NT2/D1 (cell line): ENCODE measurements around a stretch of chr15.

DNA sequence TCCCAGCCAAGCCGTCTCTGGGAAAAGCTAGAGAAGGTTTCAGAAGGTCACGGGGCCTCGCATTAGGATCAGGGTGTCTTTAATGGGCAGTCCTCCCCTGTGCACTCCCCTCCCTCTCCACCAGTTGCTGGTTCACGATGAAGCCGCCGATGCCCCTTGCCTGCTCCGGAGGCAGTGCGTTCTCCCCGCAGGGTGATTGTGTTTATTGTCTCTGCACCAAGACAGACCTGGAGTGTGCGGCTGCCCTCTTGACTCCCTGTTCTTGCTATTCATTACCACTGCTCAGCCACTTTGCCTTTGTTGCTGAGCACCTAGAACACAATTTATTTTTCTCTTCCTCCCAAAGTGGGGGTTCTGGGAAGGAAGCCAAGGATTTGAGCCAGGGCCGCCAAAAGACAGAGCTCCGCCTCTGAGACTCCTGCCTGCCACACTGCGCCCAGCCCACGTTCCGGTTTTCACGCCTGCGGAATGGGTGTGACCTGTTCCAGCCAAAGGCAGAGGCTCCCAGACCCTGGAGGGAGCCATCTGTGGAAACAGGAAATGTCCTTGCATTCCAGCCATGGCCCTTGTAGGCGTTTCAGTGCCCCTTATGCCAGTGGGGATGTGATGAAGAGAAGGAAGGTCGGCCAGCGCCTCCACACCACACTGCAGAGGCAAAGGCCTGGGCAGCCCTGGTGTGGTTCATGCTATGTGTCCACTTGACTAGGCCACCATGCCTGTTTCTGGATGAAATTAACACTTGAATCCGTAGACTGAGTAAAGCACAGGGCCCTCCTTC, 85.7 kb downstream of the HMG20A start:
- RRBS, 2 experiments: no CpG with 5 or more reads among the region's 21 CpGs

DNA sequence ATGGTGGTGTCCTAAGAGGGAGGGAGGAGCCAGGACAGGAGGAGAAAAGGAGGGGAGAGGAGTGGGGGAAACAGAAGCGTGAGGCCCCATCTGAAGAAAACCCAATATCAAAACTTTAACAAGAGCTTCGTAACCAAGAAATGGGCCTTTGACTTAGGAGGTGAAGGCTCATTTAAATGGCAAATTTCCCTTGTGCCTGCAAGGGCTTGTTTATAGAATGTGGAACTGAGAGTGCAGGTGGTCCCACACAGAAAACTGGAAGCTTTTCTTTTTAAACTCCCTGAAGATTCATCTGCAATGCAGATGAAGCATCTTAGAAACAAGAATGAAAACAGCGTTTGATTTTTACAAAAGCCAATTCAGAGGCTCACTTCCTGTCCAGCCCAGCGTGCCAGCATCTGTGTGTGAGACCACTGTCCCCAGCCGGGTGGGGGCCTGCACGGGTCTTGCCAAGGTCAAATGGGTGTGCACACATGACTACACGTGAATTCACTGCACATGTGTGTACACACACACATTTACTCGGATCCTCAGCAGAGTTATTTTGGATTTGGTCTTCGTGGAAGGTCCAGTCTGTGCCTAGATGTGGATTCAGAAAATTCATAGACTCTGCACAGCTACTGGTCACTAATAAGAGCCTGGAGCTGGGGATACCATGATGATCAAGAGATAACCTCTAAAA, 94.7 kb downstream of the LINGO1 start:
- RRBS, 2 experiments: no CpG with 5 or more reads among the region's 9 CpGs

DNA sequence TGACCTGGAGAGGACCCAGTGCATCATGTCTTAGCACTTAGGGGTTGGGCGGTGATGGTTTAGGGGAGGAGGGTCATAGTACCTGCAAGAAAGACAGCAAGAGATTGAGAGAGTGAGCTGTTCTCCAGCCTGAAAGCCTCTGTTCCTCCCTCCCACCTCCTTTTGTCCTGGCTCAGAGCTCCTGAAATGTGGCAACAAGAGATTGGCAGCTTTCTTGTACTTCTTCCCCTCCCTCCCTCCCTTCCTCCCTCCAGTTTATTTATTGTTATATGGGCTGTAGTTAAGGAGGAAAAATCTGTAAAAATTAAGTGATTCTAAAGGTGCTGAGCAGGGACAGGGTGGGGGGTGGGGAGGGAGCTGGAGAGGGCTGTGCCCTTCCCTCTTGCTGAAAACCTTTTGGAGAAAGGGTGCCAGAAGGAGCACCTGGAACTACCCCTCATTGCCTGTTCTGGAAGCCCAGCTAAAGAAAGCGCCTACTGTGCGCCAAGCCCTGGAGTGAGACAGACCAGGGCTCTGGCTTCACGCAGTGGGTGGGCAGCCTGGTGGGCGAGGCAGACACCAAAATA, 35.8 kb downstream of the LINGO1 start:
- RRBS, 2 experiments: no CpG with 5 or more reads among the region's 5 CpGs

DNA sequence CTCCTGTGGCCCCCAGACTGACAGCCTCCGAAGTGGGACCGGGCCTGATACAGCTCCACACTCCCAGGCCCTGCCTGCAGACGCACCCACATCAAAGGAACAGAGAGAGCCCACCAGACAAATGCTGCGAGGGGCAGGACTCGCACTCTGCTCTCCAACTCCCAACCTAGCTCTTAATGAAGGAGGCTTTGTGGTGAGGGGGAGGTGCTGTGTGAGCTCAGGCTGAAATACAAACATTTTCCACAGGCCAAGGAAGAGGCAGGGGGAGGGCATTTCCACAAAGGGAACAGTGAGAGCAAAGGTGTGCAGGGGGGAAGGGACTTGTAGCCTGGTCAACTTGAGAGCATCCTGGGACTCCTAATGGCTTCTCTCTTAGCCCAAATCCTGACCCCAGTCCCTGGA, 9.7 kb downstream of the LINGO1 start:
- RRBS, 2 experiments: no CpG with 5 or more reads among the region's 5 CpGs

DNA sequence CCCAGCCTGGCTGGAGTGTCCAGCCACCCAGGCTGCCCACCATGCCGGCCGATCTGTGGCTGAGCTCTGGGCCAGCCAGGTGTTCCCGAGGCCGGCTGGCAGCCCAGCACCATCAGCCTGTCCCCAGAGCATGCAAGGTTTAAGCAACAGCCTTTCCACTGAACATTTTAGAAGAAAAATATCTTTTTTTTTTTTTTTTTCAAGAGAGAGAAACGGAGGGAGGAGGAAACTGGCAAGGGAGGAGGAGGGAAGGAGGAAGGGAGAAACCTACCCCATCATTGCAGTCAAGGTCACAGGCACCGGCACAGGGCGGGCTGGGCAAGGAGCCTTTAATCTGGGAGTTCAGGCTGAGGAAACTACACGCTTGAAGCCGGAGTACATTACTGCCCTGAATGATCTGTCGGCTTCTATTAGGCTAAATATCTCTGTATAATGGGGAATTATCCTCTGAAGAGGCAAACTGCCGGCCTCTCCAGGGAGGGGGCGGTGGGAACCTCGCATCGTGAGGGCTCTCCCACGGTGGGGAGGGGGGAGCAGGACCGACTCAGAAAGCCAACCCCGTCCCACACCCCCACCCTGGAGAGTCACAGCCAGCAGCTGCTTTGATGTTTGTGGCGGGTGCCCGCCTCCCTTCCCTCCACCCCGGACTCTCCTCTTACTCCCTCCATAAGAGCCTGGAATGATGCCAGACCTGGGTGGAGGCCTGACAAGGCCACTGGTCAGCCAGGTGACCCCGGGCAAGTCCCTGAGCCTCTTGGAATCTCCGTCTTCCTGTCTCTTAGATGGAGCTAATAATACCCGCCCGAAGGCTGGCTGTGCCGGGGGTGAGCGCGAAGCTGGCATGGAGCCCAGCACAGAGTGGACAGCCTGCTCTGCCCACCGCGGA, 63.2 kb upstream of the LINGO1 start:
- RRBS, 2 experiments: 76 to 91% methylated on average over 14 to 16 of the region's 29 CpGs

DNA sequence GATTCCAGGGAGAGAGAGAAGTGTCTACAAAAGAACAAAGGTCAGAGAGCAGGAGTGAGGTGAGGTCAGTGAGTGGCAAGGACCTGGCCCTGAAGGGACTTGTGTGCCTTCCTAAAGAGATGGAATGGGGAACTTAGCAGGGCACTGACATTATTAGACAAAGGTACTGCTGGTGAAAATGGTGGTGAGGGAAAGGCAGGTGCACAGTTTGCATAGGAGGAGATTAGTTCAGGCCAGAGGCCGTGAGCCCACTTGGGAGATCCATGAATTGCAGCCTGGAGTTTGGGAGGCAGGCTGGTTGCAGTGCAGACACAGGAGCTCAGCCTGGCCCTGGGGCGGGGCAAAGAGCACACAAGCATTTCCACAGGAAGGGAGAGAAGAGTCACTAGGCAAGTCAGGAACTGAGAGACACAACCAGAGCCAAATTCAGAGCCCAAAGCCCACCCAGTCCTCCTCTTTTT, 21.2 kb downstream of the TBC1D2B start:
- RRBS, 2 experiments: no CpG with 5 or more reads among the region's 2 CpGs

- RRBS, 2 experiments: no CpG with 5 or more reads among the region's 6 CpGs
These were observed 29.7 kb upstream of the HYKK start for GRCh38 chr15:78477610-78478096.

DNA sequence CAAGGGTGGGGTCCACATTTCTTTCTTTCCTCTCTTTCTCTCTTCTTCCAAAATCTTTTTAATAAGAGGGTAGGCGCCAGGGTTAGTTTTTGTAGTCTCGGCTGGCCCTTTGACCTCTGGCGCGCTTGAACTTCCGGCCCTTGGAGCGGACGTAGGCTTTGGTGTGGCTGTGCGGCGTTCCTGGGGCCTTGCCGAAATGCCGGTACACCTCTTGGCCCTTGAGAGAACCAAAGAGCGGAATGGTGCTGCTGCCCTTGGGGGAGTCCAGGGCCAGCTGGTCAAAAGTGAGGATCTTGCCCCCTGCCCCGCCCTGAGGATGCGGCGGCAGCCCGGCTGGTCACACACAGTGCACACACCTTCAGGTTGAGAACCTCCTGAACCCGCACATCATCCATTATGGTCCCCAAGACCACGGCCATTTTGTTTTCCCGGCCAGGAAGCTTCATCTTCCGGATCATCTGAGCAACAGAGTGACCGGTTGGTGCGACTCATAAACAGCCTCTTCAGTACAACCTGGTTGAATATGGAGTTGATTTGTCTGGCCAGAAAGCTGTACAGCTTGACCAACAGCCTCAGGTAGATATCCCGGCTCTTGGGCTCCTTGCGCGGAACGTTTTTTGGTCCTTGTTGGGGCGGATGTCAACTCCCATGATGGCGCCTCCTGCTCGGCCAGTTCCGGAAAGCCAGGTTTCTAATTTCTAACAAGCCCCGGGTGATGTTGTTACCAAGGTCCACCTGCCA, 20.1 kb upstream of the CHRNB4 start:
- RRBS, 2 experiments: 97 to 98% methylated on average over 7 to 8 of the region's 31 CpGs

DNA sequence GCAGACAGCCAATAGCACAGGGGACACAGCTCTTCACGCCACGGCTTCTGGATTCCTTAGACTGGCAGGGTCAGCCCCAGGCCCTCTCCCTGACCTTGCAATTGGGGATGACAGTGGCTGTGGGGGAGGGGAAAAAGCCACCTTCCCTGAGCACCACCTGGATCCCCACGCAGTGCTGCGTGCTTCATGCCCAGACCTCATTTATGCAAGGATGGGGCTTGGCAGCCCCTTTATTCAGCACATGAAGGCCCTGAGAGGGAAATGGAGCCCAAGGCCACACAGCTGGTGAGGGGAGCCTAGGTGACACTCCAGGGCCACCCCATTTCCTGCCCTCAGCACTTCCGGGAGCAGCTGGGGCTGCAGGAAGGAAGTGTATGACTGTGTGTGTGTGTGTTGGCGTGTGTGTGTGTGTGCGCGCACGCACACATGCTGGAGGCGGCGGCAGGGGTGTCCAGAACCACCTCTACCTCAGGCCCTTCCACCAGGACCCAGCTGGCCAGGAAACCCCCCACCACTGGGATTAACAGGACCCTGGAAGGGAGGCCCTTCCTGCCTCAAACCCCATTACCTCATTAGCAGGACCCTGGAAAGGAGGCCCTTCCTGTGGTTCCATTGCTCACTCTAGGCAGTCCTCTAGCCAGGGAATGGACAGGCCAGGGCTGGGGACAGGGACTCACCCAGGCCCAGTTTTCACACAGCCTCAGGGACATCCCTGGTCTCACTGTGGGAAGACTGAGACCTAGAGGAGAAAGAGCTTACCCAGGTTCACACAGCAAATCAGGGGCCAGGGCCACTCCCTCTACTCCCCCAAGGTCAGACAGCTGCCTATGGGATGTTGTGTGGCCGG, 49.7 kb downstream of the ADAMTS7 start:
- RRBS, 2 experiments: no CpG with 5 or more reads among the region's 12 CpGs

DNA sequence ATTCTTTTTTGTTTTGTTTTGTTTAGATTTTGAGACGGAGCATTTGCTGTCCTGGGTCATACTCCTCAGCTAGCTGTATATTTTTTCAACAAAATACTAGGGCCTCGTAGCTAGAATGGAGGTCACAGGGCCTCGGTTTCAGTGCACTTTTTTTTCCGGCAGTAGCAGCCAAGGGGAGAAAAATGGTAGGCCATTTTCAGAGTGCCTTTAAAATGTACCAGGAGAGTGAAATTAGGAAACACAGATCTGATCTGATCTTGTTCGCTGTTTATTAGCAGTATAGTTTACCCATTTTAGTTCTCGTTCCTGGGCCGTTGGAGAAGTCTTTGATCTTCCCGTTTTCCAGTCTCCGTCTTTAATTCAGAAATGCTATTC, 3.7 kb downstream of the MORF4L1 start:
- RRBS, 2 experiments: no CpG with 5 or more reads among the region's 9 CpGs

DNA sequence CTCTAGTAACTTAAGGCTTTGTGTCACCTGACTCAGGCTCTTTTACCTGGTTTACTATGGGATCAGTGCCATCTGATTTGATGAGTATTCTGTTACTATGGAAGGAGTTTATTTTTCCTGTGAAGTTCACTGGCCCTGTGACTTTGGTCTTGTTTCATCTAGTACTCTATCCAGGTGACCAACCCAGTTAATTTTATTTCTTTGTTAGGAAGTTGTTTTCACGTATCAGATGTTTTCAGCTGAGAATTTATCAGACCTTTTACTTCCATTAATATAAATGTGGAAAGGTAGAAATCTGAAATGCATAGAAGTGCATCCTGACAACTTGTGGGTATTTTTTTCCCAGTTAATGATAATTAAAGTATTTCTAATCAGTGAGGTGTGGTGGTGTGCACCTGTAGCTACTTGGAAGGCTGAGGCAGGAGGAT, 9.1 kb downstream of the MORF4L1 start:
- RRBS, 2 experiments: no CpG with 5 or more reads among the region's 1 CpG

- RRBS, 2 experiments: no CpG with 5 or more reads among the region's 11 CpGs
These were observed 34.9 kb downstream of the CTSH start for GRCh38 chr15:78909855-78910426.

DNA sequence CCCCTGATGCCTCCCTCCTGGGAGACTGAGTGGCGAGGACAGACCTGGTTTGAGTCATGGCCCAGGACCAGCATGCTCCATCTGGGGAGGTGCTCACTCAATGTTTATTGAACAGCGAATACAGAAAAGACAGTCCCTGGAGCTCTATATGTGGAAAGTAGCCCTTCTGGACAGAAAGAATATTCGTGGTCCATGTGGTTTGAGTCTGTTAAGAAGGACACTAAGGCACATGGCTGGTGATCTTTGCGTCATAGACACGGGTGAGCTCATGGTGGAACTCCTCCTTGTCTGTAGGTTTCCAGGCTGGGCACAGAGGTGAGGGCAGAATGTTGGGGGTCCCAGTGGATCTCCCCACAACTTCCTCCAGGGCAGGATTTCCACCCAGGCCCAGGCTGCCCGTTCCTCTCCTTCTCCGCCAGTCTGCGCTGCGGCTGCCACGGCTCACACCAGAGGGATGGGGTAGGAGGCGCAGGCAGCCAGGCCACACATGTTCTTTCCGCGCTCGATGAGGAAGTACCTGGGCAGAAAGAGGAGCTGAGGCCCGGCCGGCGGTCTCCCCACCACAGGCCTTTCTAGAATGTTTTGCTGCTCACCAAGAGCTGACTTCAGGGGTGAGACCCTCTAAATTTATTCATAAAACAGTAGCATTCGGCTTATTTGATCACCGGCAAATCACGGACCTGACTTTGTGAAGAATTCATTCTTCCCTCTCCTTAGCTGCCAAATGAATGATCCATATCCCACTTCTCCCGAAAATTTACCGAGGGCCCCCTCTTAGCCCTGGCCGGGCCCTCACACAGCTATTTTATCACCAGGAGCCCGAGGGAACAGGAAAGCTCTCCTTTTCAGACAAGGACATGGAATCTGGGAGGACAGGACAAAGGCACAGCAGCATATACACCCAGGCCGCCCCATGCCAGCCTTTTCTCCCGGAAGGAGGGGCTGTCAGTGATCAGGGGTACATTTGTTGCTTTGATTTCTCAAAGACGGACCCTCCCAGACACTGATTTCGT, 22.9 kb downstream of the CTSH start:
- RRBS, 2 experiments: no CpG with 5 or more reads among the region's 28 CpGs

DNA sequence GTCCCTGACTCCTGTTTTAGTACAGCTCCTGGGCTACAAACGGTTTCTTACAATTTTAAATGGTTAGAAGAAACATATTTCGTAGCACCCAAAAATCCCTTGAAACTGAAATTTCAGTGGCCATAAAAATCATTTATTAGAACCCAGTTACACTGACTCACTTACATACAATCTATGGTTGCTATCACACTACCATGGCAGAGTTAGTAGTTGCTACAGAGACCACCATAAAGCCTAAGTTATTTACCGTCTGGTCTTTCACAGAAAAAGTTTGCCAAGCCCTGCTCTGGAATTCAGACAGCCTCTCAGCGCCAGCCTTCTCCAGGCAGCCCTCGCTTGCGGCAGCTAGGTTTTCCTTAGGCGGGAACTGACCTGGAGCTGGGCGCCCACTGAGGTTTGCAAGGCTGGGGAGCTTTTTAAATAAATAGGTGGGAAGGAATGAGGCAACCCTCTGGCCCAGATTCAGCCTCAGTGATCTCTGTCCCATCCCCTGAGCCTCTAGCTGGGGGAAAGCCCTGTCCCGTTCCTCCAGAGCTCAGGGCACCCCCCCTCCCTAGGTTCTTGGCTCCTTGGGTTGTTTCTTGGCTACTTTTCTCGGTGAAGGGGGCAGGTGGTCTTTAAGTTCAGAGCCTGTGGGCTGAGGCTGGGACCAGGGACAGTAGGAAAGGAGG, 1.2 kb downstream of the CTSH start:
- RRBS, 2 experiments: no CpG with 5 or more reads among the region's 10 CpGs

GRCh38 chr15:78985876-78986331, 41.1 kb upstream of the CTSH start:
- RRBS, 2 experiments: no CpG with 5 or more reads among the region's 3 CpGs

DNA sequence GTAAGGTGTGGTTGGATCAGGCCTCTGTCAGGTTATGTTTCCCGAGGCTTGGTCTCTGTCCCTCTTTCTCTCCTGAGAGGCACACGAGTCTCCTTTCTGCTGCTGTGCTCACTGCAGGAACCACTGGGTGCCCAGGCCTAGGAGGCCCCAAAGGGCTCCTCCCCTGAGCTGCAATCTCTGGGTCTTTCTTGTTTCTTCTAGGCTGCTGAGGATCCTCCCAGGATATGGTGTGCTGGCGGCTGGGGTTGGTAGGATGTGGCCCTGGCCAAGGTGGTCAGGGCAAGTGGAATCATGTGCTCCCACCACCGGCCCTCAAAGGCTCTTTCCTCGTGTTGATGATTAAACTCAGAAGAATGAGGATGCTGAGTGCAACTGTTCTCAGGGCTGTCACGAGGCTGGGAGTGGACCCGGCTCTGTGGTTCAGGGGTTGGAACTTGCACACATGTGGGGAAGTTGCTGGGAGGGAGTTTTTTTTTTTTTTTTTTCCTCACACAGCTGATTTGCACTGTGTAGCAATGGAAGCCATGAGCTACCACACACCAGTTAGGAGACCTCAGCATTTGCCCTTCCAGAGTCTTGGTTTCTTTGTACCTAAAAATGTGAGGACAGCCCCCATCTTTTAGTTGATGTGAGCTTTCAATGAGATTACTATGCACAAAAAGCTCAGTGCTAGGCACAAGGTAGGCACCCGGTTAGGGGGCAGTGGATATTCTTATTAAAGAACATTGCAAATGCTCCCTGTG, 43.7 kb upstream of the CTSH start:
- RRBS, 2 experiments: 75% methylated on average over 4 of the region's 8 CpGs; no CpG with 5 or more reads in 1 of the 2 experiments

DNA sequence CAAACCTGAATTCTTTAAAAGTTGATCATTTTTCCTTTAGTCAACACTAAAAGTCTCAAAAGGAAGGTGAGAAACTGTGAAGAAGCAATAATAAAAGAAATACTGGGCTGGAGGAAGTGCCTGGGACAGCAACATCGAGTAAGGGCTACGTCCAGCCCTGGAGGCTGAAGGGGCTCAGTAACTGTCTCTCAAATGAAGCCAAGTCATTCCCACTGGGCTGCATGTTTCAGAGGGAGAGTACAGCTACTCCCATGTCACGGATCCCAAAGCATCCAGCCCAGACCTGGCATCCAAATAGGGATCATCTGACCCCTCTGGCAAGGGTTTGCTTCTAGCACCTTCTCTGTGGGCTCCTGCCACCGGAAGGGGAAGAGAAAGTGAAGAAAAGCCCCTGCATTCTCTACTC, 64.4 kb upstream of the CTSH start:
- RRBS, 2 experiments: no CpG with 5 or more reads among the region's 4 CpGs

GRCh38 chr15:79036883-79037263, 53.7 kb downstream of the RASGRF1 start:
- RRBS, 2 experiments: no CpG with 5 or more reads among the region's 3 CpGs

- RRBS, 2 experiments: 3 to 5% methylated on average over 11 to 19 of the region's 54 CpGs
These were observed 605 bp upstream of the RASGRF1 start for GRCh38 chr15:79091011-79091759.